Suprapubic skin (tissue), 4 donors: ENCODE measurements around the genes MMP21 and ADAM12.

- PRO-cap, result no peak
- RAMPAGE, long total RNA, 4 experiments, result no peak in any of the 4 experiments
Observed at GRCh38 chr10:124742410-124743028, 1.7 kb downstream of the FAM53B start.

- PRO-cap, result no peak
- RAMPAGE, long total RNA, 4 experiments, result start-site peak on the plus strand in 1 of 4 experiments, at chr10:124966979-124967651 at its widest, 23 reads per replicate
Observed at GRCh38 chr10:124967027-124967612, 25.2 kb downstream of the ZRANB1 start.

DNA sequence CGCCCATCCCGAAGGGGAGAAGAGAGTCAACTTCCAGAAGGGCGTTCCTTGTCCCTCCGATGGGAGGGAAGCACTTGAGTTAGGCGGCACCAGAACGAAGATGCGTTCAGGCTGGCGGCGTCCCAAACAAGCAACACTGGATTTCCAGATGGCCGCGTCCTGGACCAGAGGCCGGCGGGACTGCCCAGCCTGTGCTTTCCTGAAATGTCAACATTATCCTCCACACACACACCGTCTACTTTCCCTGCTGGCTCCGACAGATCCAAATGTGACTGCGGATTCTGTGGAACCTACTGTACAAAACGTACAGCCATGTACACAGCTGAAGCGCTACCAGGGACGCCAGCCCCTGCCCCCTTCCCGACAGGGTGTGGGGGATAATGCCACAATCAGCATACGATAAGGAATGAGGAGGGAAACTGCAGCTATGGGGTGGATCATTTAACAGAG is 4.0 kb downstream of the CTBP2 start:
- PRO-cap, result no peak
- RAMPAGE, long total RNA, 4 experiments, result no peak in any of the 4 experiments

GRCh38 chr10:125066558-125067183 is 38.8 kb upstream of the CTBP2 start:
- PRO-cap, result no peak
- RAMPAGE, long total RNA, 4 experiments, result no peak in any of the 4 experiments

- PRO-cap, result no peak
- RAMPAGE, long total RNA, 4 experiments, result no peak in any of the 4 experiments
Observed at GRCh38 chr10:125083124-125084006, 55.5 kb upstream of the CTBP2 start.

- PRO-cap, result no peak
- RAMPAGE, long total RNA, 4 experiments, result no peak in any of the 4 experiments
Observed at GRCh38 chr10:125085701-125086277, 57.9 kb upstream of the CTBP2 start.

DNA sequence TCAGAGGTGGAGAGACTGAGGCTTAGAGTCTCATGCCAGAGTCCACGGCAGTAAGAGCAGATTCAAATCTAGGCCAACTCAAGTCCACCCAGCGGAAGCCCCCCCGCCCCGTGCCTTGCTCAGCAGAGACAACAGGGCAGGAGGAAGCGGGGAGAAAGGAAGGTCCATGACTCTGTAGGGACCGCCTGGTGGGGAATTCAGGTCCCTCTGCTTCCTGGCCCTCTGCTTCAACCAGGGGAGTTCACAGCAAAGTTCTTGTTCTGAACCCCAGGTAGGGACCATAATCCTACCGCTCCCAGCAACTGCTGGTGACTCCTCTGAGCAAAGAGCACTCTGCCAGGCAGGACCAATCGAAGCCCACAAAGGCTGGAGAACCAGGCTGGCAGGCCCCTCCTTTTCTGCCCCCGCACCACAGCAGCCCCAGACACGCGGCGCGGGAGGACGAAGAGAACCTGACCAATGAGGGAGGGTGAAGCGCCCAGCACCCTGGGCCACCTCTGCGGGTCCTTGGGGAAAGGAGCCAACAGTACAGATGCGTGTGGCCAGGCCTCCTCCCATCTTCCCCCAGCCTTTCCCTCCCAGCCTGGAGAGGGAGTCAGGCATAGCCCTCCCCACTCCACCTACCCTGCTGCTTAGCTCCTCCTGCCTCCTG is 106.5 kb upstream of the CTBP2 start:
- PRO-cap, result no peak
- RAMPAGE, long total RNA, 4 experiments, result no peak in any of the 4 experiments

GRCh38 chr10:125145202-125146065 is 117.6 kb upstream of the CTBP2 start:
- PRO-cap, result no peak
- RAMPAGE, long total RNA, 4 experiments, result no peak in any of the 4 experiments

GRCh38 chr10:125157142-125157943 is 129.5 kb upstream of the CTBP2 start:
- PRO-cap, result no peak
- RAMPAGE, long total RNA, 4 experiments, result no peak in any of the 4 experiments

GRCh38 chr10:125162388-125163056 is 134.7 kb upstream of the CTBP2 start:
- PRO-cap, result no peak
- RAMPAGE, long total RNA, 4 experiments, result no peak in any of the 4 experiments

DNA sequence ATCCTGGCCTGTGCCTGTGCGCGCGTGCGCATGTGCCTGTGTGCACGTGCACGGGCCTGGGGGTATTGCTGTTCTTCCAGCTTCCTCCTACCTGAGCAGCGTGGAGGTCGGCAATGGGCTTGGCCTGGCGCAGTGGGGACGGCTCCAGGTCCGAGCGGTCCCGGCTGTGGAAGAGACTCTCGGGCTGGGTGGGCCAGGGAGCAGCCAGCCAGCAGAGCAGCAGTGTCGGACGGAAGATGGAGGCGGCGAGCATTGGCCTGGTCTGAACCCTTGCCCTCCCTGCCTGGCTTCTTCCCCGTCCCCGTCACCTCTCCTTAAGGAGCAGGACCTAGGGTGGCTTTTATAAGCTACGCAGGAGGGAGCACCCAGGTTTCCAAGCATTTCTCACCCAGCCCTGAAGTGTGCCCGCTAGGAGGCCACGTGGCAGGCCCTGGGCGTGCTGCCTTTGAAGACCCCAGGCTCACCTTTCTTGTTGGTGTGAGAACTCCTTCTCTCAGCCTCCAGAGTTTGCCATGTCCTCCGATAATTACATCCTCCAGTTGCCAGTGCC is at the start of gene MMP21:
MMP21 (minus strand) TSS at position 253 of the 550 bp plus-strand sequence.
- PRO-cap, result no peak
- RAMPAGE, long total RNA, 4 experiments, result no peak in any of the 4 experiments

DNA sequence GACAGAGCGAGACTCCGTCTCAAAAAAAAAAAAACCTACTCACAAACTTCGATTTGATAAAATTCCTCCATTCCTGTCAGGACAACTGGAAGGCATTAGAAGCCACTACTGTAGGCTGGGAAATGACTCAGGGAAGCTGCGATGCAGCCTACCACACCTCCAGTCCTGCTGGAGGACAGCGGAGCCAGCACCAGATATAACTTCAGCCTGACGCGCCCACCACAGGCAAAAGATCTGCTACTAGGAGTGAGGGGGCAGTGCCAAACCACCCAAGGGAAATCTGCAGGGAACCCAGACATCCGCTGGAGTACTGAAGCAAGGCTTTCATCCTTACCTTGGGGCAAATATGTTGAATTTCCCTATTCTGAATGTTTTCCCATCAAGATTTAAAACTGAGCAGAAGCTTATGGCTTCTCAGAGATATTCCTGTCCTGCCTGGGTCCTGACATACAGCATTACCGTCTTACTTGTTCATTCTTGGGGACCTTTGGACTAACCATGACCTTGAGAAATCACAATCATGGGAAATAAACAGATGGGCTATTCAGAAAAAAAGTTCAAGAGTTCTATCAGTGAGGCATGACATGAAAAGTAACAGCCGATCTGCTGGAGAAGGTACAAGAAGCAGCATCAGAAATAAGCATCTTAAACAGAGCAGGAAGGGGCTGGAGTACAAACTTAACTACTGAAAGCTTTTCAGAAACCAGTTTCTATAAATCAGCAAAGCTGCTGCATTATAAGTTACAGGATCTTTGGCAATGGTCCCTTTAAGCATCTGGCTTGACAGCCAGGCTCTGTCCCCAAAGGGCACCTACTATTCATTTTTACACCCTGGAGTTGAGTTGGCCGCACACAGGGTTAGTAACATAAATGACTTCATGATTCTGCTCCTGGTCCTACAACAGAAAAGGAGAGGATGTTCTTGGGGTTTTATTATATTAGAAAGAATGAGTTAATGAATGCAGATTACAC is 20.5 kb downstream of the BCCIP start:
- PRO-cap, result no peak
- RAMPAGE, long total RNA, 4 experiments, result no peak in any of the 4 experiments

- PRO-cap, result no peak
- RAMPAGE, long total RNA, 4 experiments, result no peak in any of the 4 experiments
Observed at GRCh38 chr10:125852229-125852761, 28.8 kb downstream of the DHX32 start.

- PRO-cap, result no peak
- RAMPAGE, long total RNA, 4 experiments, result start-site peak on the minus strand in 1 of 4 experiments, at chr10:125891950-125892137 at its widest, 6 reads per replicate
Observed at GRCh38 chr10:125891871-125892247, 4.5 kb upstream of the FANK1 start.

- PRO-cap, result bidirectional peak, plus-strand start at chr10:126042134, minus-strand start at chr10:126041933
- RAMPAGE, long total RNA, 4 experiments, result no peak in any of the 4 experiments
Observed at GRCh38 chr10:126041689-126042894, 145.7 kb downstream of the FANK1 start.

DNA sequence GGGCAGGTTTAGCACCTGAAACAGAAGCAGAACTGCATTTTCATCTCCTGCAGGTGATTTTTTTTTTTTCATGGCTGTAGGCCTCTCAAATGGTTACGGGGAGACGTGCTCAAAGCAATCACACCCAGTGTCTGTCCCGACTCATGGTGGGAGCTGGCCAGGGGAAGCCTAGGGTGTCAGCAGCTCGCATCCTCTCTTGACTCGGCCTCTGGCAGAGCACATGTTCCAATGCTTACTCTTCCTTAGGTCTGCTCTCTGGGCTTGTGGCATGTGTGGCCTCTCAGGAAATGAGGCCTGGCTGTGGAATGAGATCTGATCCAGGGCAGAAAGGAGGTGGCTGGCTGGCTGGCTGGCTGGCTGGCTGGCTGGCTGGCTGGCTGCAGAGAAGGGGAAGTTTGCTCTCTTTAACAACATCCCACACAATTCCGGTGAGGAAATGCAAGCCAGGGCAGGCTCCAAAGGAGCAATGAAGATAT is 153.3 kb downstream of the FANK1 start:
- PRO-cap, result no peak
- RAMPAGE, long total RNA, 4 experiments, result no peak in any of the 4 experiments

DNA sequence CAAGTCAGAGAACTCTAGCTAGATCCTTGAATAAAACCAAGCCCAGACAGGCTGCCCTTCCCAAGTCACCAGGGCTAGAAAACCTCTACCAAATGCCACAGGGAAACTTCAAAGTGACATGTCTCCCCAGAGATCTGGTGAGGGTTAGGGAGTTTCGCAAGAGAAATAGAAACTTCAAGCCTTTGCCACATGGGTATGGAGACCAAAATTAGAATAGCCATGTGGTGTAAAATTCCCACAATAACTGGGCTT is 14.4 kb downstream of the ADAM12 start:
- PRO-cap, result no peak
- RAMPAGE, long total RNA, 4 experiments, result no peak in any of the 4 experiments

- PRO-cap, result no peak
- RAMPAGE, long total RNA, 4 experiments, result no peak in any of the 4 experiments
Observed at GRCh38 chr10:126387837-126388924, at the start of gene ADAM12. Gene ADAM12 (minus strand): TSS chr10:126388477.

GRCh38 chr10:126838910-126839860 is 66.0 kb upstream of the DOCK1 start:
- PRO-cap, result no peak
- RAMPAGE, long total RNA, 4 experiments, result no peak in any of the 4 experiments

DNA sequence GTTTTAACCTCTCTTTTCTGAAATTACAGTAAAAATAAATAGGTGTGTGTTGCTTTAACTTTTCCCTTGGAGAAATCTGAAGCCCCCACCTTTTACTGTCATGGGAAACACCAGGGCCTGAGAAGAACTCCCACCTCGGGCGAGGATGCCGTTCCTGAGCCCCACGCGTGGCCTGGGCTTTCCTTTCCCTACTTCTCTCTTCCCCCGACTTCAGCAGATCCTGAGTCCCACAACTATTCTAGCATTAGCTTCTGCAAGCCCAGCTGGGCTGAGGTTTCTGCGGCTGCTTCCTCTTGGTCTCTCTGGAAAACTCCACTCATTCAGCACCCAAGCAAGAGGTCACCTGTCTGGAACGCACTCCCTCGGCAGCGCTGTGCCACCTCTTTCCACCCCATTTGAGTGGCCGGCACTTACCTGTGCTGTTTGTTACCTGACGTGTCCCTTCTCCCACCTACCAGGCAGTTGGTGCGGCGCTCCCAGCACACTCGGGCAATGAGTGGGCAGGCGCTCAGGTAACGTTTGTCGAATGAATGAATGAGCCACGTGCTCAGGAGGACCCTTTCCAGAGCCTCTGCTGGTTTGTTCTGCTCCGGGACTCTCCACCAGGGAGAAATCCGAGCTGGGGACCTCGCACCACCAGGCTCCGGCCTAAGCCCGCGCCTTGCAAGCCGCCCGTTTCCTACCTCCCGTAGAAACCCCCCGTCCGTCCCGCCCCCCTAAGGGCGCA is 639 bp upstream of the DOCK1 start:
- PRO-cap, result no peak
- RAMPAGE, long total RNA, 4 experiments, result no peak in any of the 4 experiments